ENCODE measurements around a stretch of chr9.

- PRO-cap: no peak
Observed at GRCh38 chr9:114074459-114075190, 3.5 kb downstream of the AMBP start.

- PRO-cap: no peak
Observed at GRCh38 chr9:114076329-114076840, 1.7 kb downstream of the AMBP start.

GRCh38 chr9:114077316-114077905, 689 bp downstream of the AMBP start:
- PRO-cap: no peak

DNA sequence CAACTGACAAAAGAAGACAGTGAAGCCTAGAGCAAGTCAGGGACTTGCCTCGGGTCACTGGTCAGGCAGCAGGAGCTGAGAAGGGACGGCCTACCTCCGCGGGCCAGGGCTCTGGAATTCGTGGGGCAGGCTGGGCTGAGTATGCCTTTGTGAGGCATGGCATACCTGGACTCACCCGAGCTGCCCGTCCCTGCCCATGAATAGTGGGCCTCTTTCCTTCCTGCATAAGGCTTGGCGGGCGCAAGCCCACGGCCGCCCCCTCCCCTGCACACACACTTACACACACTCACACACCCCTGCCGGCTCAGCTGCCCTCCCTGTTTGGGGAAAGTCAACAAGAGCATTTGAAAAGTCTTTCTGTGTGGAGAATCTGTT, 19.0 kb upstream of the KIF12 start:
- PRO-cap: no peak

DNA sequence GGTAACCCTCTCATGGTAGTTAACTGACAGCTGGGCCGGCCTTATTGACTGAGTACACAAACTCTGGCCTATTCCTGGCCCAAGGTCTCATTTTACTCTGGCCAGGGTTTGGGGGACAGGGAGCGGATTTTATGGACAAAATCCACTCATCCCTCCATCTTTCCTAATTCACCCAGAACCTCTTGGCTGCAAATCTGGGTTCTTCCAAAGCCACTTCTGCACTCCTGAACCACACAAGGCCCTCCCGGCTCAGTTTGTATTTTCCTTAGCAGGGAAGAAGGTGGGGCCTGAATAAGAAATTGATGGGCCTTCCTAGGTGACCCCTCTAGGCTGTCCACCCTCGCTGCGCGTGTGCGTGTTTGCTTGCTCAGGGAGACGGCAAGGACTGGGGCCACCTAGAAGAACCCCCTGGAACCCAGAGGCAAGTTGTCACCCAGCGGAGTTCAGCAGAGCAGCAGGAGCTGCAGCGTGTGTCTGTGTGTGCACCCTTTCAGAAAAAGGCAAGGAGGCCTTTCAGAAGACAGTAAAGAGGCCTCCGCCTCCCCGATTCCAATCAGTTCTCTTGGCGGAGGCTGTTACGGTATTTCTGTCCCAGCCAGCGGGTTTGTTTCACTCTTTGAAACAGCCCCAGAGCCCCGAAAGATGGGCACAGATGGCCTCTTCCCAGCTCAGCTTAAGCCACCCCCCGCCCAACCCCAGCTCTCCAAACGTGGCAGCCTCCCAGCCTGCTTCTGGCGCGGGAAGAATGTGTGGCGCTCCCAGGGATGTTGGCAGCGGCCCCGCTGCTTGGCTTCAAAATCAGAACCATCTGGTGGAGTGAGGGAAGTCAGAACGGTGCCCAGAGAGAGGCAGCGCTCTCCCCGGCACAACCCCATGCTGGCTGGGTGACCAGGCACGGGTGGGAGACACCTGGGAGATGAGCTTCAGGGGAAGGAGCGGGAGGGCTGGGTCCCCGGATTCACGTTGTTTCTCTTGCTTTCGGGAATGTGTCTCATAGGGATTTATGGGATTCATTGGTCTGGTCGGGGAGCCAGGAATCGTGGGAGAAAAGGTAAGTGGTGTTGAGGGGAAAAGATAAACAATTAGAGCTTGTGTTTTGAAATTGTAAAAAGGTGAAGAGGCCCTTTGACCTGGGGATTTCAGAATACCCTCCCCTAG, 72.9 kb upstream of the ORM1 start:
- PRO-cap: no peak

DNA sequence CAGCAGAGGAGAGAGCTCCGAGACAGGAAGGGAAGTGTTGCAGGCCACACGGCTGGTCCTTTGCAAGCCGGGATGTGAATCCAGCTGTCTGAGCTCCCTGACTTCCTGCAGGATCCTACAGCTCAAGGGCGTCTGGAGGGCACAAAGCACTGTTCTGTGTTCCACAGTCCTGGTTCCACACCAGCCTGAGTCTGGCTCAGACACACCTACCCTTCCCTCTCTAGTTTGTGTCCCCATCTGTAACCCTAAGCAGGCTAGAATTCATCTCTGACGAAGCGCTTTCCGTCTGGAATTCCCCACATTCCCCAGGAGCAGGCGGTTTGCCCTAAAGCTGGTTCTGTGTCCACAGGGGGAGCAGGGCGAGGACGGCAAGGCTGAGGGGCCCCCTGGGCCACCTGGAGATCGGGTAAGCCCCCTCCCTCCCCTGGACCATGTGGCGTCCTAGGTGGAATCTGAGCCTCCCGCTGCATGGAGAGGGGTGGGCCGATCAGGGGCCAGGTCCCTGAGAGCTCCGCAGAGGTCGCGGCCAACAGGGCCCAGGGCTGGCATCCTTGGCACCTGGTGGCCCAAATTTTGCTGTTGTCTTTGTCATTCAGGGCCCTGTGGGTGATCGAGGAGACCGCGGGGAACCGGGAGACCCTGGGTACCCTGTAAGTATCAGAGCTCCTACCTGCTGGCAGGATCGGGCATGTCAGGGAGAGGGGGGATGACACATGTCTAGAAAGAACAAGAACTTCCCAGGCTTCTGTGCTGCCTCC, 34.6 kb upstream of the ORM1 start:
- PRO-cap: no peak

DNA sequence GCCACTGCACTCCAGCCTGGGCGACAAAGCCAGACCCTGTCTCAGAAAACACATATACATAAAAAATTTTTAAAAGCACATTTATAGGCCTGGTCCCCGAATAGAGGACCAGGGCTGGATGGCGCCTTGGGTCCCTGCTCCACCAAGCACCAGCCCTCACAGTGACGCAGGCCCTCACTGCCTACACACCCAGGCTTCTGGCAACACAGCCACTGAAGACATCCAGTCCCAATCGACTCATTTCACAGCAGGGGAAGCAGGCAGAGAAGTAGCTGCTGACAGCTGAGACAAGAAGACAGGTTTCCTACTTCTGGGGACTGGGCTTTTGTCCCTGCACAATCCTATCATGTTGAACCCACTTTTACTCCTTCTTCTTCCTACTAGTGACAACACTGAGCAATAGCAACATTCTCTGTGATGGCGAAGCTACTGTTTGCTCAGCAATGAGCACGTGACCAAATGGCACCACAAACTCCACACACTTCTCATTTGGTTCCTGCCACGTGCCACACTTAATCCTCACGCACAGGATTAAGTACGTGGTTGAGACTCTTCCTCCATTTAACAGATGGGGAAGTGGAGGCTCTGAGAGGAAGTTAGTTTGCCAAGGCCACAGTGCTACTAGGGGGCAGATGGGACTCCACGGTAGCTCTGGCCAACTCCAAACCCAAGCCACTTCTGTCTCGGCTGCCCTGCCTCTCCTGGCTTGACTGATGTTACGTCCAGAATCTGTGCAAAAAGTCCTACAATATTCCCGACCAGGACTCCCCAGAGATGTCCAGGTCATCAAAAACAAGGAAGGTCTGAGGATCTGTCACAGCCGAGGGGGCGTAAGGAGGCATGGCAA, 10.6 kb downstream of the ORM2 start:
- PRO-cap: no peak

DNA sequence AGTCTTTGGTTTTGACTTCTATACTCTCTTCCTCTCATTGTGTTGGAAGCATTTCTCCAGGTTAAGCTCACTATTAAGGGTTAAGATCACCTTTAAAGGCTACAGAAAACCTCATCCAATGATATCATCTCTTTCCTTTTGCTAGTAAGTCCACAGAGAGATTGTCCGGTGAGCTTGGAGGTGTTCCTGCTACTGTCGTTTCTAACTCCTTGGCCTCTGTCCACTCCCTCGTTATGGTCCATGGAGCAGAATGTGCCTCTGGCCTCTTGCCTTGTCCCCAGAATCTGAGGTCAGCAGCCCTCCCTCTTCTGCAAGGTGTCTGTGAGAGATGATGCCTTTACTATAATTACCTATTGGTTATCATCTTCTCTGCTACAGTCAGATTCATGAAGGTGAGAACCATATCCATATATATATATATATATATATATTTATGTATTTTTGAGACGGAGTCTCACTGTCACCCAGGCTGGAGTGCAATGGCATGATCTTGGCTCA, 15.0 kb downstream of the ORM2 start:
- PRO-cap: no peak

DNA sequence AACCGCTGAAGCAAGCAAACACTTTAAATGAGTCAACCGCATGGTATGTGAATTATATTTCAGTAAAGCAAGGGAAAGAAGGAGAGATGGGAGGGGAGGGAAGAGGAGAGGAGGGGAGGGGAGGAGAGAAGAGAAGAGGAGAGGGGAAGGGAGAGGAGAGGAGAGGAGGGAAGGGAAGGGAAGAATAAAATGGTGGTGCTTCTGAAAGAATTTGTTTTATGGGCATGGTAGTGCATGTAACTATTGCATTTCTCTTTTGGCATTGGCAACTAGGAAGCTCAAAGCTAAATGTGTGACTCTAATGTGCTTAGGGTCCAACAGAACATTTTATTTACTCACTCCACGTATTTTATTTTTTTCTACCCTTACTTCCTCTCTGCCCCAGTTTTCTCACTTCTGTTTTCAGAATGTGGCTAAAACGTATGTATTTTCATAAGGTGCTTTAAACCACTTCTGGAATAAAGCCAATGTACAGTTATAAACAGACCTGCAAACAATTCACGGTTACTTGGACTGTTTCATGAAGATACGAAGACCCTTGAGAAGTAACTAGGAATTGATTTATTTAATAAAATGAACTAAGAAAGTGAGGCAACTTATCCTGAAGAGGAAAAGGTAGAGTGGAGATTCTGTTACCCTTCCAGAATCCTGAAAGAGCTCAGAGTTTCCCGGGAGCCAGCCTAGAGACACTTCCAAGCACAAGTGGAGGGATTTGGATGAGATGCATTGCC, 21.0 kb downstream of the AKNA start:
- PRO-cap: no peak

GRCh38 chr9:114388731-114389402, 1.1 kb upstream of the AKNA start:
- PRO-cap: no peak

GRCh38 chr9:114390019-114390295, 2.2 kb upstream of the AKNA start:
- PRO-cap: no peak

- PRO-cap: no peak
Observed at GRCh38 chr9:114558383-114558915, 29.1 kb upstream of the ATP6V1G1 start.

DNA sequence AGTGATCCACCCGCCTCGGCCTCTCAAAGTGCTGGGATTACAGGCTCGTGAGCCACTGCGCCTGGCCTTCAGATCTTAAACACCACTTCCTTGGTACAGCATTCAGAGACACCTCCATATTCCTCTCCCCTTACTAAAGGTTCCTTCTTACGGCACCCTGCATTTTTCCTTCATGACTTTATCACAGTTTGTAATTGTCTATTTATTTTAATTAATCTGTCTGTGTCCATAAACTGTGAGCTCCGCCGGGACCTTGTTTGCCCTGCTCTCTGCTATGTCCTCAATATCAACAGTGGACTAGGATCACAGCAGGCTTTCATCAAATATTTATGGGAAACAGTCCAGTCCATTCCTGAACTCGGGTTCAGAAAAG, 697 bp upstream of the ATP6V1G1 start:
- PRO-cap: no peak

DNA sequence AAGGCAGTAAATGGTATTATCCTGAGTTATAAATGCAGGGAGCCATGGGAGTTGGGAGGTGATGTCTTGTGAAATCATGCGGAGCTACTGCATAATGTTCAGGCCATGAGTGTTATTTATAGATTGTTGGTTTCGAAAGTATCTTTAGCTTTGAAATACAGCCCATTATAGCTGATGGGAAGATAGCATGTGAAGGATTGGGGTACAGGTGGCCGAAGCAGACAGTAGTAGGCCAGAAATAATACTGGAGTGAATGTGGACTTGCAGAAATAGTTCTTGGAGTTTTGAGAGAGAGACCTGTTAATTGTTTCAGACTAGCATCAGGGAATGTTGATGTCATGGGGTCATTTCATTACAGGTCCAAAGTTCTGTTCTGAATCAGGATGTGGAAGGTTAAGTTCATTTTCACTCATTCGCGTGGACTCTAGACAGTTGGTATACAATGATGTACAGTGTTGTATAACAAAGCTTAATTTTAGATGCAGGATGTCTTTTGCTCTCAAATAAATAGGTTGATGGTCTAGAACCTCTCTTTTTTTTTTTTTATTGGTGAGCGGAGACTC, 3.8 kb downstream of the ATP6V1G1 start:
- PRO-cap: no peak

DNA sequence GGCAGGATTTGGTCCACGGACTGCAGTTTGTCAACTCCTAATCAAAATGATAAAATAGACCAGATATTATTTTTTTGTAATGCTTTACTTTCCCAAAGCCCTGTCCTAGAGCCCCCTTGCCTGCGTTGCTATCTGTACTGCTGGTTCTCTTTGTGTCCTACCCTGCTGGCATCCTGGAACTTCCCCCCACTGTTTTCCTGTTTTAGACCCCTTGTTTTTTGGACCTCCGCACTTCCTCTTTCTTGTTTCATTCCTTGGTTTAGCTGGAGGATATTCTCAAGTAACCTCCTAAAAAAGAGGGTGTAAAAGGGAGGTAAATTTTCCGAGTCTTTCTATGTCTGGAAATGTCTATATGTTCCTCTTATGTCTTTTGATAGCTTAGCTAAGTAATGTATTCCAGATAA, 24.8 kb upstream of the TNFSF8 start:
- PRO-cap: no peak

GRCh38 chr9:115117150-115117656, 754 bp downstream of the TNC start:
- PRO-cap: no peak

- PRO-cap: no peak
Observed at GRCh38 chr9:115211796-115212298, 93.9 kb upstream of the TNC start.

DNA sequence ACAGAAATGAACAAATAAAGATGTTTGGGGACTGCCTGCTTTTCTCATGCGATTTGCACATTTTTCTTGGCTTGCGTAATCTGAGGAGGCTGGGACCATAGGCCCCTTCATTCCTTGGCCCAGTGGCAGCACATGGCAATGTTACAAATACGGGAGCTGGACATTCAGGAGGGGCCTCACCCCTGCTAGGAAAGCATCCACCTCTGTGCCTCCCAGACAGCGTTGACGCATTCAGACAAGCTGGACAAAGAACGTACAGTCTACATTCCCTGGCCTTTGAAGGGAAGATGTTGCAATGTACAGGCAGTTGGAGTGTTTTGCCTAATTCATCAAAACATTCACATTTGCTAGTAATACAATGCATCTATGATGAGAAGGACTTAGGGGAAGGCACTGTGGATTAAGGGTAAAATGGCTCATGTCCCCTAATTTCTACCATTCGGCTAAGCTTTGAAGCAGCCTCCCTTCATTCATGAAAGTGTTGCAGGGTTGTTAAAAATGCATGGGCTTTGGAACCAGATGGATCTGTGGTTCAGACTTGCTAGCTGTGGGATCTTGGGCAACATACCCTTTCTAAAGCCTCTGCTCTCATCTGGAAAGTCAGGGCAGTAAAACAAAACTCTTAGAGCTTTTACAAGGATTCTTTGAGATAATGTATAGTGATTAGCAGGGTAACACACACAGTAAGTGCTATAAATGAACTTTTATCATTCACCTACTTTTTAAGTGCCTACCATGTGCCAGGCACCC, 208.9 kb upstream of the PAPPA start:
- PRO-cap: no peak

- PRO-cap: no peak
Observed at GRCh38 chr9:116549264-116549801, 137.8 kb upstream of the TRIM32 start.

- PRO-cap: no peak
Observed at GRCh38 chr9:116693032-116693573, 6.0 kb downstream of the TRIM32 start.